Camera-type eye (tissue), 1 donor: ENCODE data around the gene USF3.

- RAMPAGE, long total RNA, result no peak
These were observed 38.6 kb downstream of the CIP2A start for GRCh38 chr3:108550374-108551319.

DNA sequence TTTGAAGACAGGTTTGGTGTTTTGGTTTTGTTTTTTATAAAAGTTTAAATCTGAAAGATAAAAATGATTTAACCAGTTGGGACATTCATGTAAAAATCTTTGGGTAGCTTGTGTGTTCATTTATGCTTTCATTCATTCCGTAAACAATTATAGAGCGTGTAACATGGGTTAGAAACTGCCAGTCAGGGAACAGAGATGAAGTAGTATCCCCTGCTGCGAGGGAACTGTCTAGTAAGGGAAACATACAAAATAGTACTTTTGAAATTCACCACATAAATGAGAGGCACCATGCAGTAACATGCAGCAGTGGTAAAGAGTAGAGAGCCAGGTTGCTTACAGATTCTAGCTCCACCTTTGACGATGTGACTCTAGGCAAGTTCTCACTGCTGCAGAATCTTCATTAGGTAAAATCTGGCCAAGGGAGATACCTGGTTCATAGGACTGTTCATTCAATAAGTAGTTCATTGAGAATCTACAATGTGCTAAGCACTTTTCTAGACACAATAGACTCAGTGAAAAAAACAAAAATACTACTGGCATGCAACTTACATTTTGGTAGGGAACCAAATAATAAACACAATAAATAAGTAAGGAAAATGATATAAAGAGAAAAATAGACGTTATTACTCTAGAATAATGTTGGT is 1.0 kb downstream of the DZIP3 start:
- RAMPAGE, long total RNA, result no peak

DNA sequence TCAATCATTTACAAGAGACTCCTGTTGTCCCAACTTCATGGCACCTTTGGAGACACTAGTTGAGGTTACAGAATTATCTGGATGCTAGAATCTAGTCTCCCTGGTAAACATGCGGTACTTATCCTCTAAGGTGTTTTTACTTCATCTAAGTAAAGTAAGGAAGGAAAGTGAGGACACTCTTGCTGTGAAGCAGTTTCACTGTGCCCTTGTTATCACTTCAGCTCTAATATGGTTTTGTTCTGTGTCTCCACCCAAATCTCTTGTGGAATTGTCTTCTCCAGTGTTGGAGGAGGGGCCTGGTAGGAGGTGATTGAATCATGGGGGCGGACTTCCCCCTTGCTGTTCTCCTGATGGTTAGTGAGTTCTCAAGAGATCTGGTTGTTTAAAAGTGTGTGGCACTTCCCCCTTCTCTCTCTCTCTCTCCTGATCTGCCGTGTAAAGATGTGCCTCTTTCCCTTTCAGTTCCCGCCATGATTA is 33.3 kb downstream of the RETNLB start:
- RAMPAGE, long total RNA, result no peak

GRCh38 chr3:110311393-110311742 is 760.2 kb upstream of the NECTIN3 start:
- RAMPAGE, long total RNA, result no peak

DNA sequence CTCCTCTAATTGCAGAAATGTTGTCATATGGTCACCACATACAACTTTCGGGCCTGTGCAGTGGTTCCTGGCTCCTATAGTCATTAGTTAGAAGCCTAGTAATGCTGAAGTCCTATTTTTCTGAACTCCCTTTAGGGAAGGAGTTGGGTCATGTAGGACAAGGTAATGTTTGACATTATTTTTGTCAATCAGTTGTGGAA is 59.2 kb downstream of the PLCXD2 start:
- RAMPAGE, long total RNA, result no peak

DNA sequence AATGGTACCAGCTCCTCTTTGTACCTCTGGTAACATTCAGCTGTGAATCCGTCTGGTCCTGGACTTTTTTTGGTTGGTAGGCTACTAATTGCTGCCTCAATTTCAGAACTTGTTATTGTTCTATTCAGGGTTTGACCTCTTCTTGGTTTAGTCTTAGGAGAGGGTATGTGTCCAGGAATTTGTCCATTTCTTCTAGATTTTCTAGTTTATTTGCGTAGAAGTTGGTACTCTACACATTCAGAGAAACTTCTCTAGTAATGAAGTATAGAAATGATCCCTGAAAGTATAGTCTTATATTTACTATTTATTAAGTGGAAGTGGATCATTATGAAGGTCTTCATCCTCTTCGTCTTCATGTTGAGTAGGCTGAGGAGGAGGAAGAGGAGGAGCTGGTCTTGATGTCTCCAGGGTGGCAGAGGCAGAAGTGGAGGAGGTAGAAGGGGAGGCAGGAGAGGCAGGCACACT is 20.1 kb downstream of the PHLDB2 start:
- RAMPAGE, long total RNA, result no peak

DNA sequence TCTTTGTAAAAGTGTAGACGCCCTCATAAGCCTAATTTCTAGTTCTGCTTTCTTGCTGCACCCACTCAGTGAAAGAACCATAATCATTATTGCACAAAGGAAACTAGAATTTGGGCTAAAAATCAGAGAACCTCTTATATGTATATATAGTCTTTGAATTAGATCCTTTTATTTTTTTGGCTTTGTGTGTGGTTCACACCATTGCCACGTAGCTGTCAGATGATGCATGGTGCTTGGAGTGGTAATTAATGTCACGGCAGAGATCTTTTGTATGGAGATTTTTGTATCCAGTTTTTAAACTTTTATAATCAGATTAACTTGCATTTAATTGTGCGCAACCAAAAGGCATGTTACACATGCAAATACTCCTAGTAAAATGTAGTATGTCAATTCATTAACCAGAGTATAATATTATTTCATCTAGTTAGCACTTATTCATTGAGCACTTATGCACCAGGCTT is 825 bp downstream of the ABHD10 start:
- RAMPAGE, long total RNA, result no peak

GRCh38 chr3:112087171-112087549 is 971 bp downstream of the C3orf52 start:
- RAMPAGE, long total RNA, result no peak

- RAMPAGE, long total RNA, result no peak
These were observed 16.2 kb downstream of the GCSAM start for GRCh38 chr3:112116791-112117361.

DNA sequence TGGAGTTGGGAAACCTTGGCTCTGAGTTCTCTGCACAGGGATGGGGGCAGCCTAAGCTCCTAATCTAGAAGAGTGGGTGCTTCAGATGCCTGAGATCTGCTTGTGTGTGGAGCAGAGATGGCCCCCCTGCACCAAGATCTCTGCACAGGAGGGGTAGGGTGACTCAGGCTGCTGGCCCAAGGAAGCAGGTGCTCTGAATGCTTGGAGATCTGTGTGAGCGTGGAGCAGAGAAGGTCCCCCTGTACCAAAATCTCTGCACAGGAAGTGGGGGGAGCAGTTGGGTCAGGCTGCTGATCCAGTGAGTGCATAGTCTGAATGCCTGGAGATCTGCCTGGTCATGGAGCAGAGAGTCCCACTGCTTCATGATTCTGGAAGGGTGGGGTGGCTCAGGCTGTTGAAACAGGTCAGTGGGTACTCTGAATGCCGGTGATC is 15.9 kb upstream of the GCSAM start:
- RAMPAGE, long total RNA, result no peak

- RAMPAGE, long total RNA, result no peak
These were observed 45.3 kb downstream of the CD200 start for GRCh38 chr3:112378147-112378827.

GRCh38 chr3:112421333-112422044 is 77.8 kb downstream of the BTLA start:
- RAMPAGE, long total RNA, result no peak

DNA sequence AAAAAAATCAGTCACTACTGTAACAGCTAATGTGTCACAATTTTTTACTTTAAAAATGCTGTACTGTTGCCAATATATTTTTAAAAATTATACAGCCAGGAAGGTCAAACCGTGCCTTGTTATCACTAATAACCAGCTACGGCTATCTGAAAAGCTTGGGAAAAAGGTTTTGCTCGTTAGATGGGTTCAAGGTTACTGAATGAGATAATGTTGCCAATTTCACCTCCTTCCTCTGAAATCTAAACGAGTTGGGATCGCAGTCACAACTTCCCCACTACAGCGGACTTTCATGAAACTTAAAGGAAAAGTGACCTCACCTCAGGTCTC is 1.1 kb downstream of the ATG3 start:
- RAMPAGE, long total RNA, result no peak

- RAMPAGE, long total RNA, result no peak
These were observed 28.7 kb downstream of the CCDC80 start for GRCh38 chr3:112612135-112612716.

GRCh38 chr3:112629393-112629875 is 11.5 kb downstream of the CCDC80 start:
- RAMPAGE, long total RNA, result no peak

- RAMPAGE, long total RNA, result no peak
These were observed 931 bp upstream of the CD200R1L start for GRCh38 chr3:112847626-112847964.

- RAMPAGE, long total RNA, result no peak
These were observed 31.8 kb upstream of the NEPRO start for GRCh38 chr3:113051298-113051584.

DNA sequence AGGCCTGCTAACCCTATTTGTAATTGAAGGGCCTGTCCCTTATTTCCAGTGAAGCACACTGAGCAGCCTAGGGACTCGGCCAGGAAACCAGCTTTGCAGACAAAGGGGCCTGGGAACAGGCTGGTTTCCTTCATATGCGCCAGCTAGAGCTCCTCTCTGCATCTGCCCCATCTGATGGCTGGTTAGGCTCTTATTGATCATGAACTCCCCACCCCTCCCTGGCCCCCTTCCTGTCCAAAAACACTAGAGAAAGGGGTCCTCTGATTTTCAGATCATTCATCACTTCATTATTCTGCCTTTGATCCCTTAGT is 53.0 kb downstream of the BOC start:
- RAMPAGE, long total RNA, result no peak

- RAMPAGE, long total RNA, result no peak
These were observed at the start of gene USF3 for GRCh38 chr3:113695782-113696736. TSS of gene USF3 (minus strand) at chr3:113696642.

DNA sequence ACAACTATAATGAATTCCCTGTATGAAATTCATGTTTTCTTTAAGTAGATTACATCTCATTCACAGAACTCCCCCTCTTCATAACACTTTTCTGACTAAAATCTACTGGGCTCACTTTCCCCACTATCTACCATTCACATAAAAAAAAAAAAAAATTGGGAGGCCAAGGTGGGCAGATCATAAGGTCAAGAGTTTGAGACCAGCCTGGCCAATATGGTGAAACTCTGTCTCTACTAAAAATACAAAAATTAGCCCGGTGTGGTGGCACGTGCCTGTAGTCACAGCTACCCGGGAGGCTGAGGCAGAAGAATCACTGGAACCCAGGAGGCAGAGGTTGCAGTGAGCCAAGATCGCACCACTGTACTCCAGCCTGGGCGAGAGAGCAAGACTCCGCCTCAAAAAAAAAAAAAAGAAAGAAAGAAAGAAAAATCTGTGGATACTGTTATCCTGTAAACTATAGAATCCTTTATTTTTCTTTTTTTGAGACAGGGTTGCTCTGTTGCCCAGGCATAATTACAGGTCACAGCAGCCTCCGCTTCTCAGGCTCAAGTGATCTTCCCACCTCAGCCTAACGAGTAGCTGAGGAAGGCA is 19.6 kb downstream of the NAA50 start:
- RAMPAGE, long total RNA, result no peak